ENCODE data around the genes SPADH, ACADSB and HMX3.

GRCh38 chr10:122515723-122515966, 44.9 kb upstream of the DMBT1 start:
- PRO-cap, result no peak
- RAMPAGE, long total RNA, result no peak

DNA sequence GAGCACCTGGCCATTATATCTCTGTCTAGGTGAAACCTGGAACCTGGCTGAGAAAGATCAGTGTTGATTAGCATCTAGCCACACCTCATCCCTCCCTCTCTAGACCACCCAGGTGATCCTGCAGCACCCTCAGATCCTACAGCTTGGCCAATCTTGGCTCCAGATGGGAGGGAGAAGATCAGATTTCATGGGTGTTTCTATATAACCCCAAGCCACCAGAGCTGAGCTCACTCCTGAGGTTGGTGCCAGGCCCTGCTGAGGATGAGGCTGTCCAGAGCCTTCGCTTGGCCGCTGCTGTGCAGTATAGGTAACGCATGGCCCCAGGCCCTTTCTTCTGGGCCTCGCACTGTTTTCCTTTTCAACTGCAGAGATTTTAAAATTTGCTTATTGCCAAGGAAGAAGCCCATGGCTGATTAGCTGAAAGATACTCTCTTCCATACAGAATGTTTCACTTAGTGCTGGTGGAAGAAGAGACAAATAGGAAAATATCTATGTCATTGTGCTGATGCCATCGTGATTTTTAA, at the start of gene SPADH:
SPADH (plus strand) TSS at position 230 of the 524 bp plus-strand sequence.
- PRO-cap, result no peak
- RAMPAGE, long total RNA, result no peak

DNA sequence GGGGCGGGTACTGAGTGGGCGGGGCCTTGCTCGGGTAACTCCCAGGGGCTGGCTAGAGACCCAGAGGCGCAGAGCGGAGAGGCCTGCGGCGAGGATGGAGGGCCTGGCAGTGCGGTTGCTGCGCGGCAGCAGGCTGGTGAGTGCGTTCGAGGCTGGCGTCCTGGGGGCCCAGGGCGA, at the start of gene ACADSB:
ACADSB (plus strand) TSS at position 71 of the 177 bp plus-strand sequence.
- PRO-cap, result bidirectional peak, plus-strand start at position 71 of the sequence, minus-strand start outside the sequence
- RAMPAGE, long total RNA, result start-site peak on the plus strand centred at position 63 of the sequence, 39 bp wide, 234 reads

DNA sequence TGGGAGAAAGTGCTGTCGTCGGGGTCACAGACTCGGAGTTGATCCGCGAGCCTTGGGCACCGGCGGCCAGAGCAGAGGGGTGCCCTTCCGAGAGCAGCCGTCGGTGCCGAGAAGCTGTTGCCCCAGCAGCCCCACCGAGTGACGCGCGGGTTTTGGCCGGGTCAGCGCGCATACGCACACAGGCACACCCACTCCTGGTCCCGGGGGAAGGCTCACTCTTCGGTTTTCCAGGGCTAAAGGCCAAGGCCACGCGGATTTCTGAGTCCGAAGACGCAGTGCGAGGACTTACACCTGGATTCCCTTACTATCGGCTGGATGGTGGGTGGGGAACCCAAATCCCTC, 1.1 kb upstream of the HMX3 start:
- PRO-cap, result no peak
- RAMPAGE, long total RNA, result no peak

GRCh38 chr10:123135040-123136366, at the start of gene HMX3:
Gene HMX3 (plus strand): TSS chr10:123135970.
- PRO-cap, result no peak
- RAMPAGE, long total RNA, result no peak

GRCh38 chr10:124033293-124033772, 60.1 kb downstream of the CHST15 start:
- PRO-cap, result no peak
- RAMPAGE, long total RNA, result start-site peak on the minus strand at chr10:124032978-124033845, 11 reads

DNA sequence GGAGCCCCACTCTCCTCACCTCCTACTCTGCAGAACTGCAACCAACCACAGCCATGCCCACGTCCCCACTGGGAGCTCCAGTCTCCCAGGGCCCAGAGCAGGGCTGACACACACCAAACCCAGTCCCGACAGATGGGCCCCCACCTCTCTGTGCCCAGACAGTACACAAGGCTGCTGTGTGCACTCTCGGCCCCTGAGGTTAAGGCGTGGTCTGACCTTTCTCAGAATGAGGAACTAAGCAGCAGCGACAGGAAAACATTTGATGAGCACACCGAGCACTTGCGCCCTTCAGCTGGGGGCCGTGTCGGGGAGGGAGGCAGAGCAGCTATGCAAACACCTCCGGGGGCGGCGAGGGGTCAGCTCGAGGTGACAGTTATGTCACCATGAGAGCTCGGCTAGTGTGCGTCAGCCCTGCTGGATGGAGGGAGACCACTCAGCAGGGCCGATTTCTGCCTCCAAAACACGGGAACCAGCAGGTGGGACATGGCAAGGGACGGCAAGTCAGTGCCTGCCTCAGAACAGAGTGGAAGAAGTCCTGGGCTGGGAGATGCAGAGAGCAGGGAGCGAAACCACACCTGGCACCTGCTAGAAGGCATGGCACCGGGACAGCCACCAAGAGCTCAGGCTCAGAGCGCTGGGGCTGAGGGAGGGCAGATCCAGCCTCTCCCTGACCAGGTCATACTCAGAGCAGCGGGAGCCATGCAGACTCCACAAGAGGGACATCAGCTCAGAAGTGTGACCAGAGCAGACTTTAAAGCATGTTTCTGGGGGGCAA, 57.4 kb downstream of the CHST15 start:
- PRO-cap, result no peak
- RAMPAGE, long total RNA, result no peak

- PRO-cap, result unidirectional peak, minus-strand start at chr10:124083571; bidirectional peak, plus-strand start at chr10:124083936, minus-strand start at chr10:124083829
- RAMPAGE, long total RNA, result no peak
Measured at GRCh38 chr10:124083272-124084167, 9.9 kb downstream of the CHST15 start.

DNA sequence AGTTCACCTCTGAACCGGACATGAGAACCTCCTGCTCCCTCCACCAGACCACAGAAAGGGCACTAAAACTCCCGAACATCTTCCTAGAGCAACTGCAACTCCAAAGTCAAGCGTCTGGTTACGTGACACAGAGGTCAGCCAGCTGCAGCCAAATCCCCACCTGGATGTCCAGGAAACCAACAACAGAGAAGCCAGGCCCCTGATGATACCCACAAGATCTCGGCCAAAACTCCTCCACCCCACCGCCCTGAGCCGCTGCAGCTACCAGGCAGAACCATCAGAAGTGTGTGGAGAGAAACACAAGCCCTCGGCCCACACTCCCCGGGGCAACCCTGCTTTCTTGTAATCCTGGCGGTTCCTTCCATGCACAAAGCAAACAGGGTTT, 8.7 kb downstream of the CHST15 start:
- PRO-cap, result no peak
- RAMPAGE, long total RNA, result no peak

GRCh38 chr10:124136531-124136936, 43.1 kb upstream of the CHST15 start:
- PRO-cap, result no peak
- RAMPAGE, long total RNA, result no peak

DNA sequence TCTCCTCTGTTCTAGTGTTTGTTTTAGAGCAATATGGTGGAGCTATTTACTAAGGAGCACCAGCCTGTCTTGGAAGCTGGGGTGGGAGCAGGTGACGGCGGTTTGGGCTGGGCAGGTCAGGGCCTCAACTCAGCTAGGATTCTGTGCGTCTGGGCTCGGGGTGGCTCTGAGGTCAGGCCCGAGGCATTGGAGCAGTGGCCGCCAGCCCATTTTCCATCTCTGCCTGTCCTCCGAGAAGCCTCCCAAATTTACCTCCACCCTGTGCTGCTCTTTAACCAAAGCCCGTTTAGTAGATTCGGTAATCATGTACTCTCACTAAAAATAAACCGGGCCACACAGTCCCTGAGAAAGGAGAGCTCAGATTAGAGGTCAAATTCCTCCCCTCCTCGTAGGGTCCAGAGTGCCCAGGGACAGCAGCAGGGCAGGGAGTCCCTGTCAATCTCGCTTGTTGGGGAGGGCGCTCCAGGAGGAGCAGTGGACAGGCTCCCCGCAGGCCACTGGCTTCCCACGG, 88.7 kb upstream of the CHST15 start:
- PRO-cap, result no peak
- RAMPAGE, long total RNA, result no peak

GRCh38 chr10:124290303-124290845, 128.3 kb downstream of the OAT start:
- PRO-cap, result no peak
- RAMPAGE, long total RNA, result no peak

GRCh38 chr10:124403479-124404070, 15.1 kb downstream of the OAT start:
- PRO-cap, result no peak
- RAMPAGE, long total RNA, result no peak

DNA sequence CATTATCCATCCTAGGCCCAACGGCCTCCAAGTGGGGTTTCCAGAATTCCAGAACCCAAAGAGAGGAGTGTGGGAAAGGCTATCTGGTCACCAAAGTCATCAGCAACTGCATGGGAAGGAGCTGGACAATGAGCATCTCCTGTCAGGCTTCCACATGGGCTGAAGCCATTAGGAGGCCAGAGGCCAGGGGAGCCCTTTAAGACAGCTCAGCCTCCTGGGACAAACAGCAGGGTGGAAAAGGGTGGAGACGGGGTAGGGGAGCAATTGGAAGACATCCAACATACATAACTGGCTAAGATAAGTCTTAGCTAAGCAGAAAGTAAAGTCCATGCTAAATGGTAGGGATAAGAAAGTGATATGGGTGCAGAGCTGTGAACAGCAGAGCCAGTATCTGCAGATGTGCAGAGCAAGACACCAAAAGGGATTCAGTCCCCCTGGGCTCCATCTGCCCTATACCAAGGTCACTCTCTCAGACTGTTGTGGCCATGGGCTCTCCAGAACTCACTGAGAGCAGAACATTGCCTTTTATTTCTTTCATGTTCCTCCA, 1.6 kb upstream of the OAT start:
- PRO-cap, result no peak
- RAMPAGE, long total RNA, result no peak

DNA sequence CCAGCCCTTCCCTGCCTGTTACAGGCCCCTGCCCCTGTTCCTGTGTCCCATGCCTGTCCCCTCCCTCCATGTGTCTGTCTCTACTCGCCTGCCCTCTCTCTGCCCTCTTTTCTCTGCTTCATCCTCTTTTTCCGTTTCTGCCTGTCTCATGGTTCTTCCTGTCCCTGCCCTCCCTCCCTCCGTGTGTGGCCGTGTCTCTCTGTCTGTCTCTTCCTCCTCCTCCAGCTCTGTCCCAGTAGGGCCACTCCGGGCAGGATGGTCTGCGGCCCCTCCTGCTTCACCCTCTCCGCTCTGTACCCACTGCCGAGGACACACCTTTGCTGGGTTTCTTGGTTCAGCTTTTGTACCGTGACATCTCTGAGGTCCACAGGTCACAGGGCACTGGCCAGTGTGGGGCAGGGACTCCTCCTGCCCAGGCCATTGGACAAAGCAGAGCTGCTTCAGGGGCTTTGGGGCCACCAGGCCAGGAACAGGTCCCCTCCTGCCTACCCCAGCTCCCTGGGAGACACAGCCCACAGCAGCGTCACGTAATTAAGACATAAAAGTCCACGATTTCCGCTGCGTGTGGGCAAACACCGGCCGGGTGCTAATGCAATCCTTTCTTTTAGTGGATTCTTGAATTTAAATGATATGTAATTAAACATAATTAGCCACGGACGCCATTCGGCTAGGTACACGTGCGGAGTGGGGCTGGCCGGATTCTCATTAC, 137.2 kb downstream of the FAM53B start:
- PRO-cap, result no peak
- RAMPAGE, long total RNA, result no peak

DNA sequence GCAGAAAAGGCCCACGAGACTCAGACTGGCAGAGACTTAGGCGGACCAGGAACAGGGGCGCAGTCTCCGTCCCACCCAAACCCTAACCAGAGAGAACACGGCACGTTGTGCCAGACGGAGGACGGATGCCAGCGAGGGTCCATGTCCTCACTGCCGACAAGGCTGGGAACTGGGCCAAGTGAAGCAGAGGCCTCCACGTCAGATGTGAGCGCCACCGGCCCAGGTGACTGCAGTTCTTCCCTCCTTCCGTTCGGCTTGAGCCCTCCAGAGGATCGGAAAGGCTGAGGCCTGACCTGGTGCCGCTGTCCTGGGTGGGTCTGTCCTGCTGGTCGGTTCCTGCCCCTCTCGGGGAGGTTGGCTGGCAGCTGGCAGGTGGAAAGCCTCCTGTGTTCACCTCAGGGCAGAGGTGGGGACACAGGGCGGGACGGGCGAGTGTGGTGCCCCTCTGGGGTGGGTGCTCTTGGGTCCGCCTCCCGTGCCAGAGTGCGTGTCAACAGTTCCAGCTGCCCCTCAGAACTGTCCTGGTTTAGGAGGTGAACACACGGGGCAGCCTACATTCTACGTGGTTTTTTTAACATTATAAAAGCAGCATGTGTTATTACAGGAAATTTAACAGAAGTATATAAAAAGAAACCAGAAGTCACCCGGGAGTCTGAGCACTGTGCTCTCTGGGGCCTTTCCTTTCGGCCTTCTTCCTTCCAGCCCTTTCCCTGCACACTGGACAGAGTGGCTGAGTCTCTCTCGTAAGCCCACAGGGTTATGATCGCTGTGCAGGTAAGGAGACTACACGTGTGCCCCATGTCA, 126.7 kb downstream of the FAM53B start:
- PRO-cap, result no peak
- RAMPAGE, long total RNA, result no peak

- PRO-cap, result no peak
- RAMPAGE, long total RNA, result no peak
Measured at GRCh38 chr10:124619038-124619633, 125.0 kb downstream of the FAM53B start.

DNA sequence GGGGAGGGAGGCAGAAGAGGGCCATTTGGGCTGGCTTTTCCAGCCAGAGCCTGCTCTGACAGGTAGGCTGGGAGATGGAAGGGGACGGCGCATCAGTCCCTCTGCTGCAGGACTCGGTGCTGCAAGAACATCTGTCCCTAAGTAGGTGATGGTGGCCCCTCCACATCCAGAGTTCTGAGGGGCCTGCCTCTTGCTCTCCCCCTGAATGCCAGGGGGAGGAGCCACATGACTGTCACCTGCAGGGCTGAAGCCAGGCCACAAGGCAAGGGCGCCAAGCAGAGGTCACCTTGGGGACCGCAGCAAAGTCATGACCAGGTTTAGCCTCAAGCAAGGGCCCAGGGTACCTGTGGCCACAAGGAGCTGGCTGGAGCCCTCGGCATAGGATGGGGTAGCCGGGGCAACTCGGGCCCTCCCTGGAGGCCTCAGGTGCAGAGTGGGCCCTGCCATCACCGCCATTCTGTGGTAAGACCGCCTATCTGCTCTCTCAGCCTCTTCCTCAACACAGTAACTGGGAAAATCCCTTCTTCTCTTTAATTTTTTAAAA, 99.3 kb downstream of the FAM53B start:
- PRO-cap, result no peak
- RAMPAGE, long total RNA, result no peak

- PRO-cap, result no peak
- RAMPAGE, long total RNA, result no peak
Measured at GRCh38 chr10:124671784-124672189, 72.4 kb downstream of the FAM53B start.

DNA sequence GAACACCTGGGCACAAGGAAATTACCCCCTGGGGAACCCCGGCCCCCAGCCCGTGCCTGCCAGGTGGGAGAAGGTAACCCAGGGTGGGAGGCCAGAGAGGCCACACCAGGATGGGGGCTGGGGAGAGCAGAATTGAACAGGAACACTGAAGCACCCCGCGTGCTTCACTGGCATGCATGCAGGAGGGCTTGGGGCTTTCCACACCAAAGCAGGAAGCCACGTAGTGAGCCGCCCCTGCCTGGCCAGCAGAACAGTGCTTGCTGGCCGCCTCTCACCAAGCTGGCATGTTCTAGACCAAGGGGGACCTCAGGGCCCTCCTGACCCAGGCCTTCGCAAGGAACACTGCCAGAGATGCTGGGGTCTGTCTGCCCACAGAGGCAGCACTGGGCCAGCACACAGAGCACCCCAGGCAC, 46.0 kb downstream of the FAM53B start:
- PRO-cap, result no peak
- RAMPAGE, long total RNA, result no peak

Measured in vagina (tissue), 1 donor.